Hematopoietic multipotent progenitor cell (in vitro differentiated cells): ENCODE measurements around the gene GATA3.

GRCh38 chr10:6174032-6174912 is 28.5 kb upstream of the PFKFB3 start:
- CAGE, long polyA plus RNA: no peak

GRCh38 chr10:6221262-6221666 is 18.5 kb downstream of the PFKFB3 start:
- CAGE, long polyA plus RNA: no peak

- CAGE, long polyA plus RNA: no peak
These were observed 19.2 kb downstream of the PFKFB3 start for GRCh38 chr10:6221945-6222308.

DNA sequence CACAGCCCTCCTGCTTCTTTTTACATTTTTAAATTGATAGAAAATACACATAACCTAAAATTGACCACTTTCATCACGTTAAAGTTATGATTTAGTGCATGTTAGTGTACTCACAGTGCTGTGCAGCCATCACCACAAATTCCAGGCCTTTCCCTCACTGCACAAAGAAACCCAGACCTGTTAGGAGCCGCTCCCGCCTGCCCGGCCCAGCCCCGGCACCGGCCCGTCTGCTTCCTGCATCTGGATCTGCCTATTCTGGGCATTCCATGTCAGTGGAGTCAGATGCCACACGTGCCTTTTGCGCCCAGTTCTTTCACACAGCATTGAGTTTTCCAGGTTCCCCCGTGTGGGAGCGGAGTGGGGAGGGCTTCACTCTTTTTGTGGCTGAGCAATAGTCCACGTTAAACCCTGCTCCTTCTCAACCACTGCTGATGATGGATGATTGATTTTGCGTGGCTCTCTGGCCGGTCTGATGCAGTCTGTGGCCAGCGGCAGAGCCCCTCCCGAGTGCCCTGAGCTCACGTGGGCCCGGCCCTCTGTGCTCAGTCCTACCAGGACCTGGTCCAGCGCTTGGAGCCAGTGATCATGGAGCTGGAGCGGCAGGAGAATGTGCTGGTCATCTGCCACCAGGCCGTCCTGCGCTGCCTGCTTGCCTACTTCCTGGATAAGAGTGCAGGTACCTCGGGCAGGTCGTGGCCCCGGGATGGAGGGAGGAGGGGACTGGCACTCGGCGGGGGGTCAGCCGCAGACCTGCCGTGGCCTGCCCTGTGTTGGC is 19.8 kb downstream of the PFKFB3 start:
- CAGE, long polyA plus RNA: no peak

DNA sequence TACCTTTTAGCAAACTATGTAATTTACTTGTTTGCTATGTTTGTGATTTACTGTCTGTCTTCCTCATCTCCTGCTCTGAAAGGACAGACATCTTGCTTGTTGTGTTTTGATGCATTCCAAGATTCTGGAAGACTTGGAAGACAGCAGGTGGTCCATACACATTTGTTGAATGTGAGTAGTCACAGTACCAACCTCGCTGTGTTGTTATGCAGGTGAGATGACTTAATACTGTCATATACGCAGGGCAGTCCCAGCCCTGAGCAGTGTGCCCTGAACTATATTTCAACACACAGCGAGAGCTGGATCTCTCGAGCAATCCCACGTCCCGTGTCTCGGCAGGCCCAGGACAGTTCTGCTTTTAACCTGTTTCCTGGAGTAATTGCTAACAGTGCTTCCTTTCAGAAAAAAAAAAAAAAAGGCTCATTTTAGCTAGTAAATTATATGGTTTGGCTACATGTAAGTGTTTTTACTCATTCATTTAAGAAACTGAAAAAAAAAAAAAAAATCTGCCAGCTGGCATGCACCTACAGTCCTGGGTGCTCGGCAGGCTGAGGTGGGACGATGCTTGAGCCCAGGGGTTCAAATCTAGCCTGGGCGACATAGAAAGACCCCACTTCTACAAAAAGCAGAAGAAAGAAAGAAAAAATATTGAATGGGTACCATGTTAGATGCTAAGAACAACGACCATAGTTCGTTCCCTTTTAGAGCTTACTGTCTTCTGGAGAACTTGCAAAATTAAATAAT is 179.7 kb downstream of the PRKCQ start:
- CAGE, long polyA plus RNA: no peak

DNA sequence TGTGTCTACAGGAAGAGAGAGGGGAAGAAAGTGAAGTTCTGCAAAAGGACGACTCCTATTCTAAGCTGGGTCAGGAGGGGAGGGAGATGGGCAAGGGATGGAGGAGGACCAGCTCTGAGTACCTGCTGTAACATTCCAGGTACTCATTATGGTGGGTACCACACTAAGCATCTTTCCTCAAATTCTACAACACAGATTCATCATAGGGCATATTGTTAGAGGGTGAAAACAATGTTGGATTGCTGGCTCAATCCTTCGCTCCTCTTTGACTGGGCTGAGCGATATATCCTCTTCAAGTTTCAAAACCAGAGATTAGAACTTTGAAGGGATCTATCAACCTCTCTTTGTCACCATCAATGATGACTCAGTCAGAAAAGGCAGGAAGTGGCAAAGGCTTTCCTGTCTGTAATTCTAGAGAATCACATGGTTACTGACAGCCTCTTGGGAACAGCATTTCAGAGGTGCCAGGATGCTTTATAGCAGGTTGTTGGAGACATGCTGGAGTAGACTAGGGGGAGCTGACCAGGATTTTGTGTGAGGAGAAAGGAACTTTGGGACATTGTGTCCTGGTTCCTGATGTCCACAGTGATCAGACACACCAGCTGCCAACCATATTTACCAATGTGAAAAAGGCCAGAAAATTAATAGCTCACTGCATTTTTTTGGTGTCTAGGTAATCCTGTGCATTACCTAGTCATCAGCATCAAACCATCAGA is 81.4 kb downstream of the PRKCQ start:
- CAGE, long polyA plus RNA: no peak

DNA sequence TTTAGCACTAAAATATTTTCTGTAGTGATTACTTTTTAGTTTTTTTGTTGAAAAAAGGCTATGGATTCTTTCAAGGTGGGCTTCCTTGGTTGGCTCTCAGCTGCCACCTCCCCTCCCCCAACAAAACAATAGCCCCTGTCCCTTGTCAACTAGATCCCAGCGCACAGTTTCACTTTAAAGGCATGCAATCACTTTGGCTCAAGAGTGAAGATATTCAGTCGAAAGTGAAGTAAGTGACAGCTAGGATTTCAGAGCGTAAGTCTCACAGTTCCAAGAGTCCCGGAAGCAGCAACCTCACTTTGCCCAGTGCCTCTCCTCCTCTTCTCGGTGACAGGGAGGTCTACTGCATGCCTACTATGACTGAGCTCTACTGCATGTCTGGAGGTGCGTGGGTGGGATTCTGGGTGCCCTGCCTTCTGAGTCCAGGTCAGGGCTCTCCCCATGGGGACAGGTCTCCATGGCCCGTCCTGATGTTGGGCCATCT is 17.1 kb downstream of the PRKCQ start:
- CAGE, long polyA plus RNA: no peak

DNA sequence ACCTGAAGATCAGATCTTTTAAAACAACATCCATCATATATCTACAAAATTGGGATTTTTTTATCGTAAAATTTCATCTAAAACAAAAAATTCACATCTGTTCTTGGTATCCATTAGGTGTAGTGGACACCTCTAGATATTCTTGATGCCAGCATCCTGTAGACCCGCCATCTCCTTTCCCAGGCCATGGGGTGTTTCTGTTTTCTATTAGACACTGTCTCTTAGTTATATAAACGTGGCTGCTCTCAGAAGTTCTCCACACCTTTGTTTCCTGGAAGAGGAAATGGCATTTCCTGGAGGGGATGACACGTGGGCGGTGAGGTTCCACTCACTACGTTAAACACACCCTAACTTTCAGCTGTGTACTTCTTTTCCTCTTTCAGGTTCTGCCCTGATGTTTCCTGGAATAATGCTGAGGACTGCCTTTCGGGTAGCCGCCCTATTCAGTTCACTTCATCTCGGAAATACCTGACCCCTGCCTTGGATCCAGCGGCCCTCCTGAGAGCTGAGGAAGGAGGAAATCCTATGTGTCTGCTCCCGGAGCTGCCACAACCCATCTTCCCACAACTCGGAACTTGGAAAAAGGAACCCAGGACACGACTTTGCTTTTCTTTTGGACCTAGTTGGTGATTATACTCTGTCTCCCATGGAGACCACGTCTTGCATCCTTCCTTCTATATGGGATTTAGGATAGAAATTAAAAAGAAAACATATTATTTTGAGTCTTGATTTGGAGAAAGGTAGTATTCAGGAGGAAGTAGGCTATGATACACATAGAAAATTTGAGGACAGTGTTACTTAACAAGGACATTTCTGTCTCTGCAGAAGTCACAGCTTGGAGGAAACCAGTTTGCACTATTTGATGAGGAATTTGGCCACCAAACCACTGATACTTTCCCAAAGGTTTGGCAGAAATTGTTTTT is 3.5 kb upstream of the PRKCQ start:
- CAGE, long polyA plus RNA: no peak

- CAGE, long polyA plus RNA: no peak
These were observed 336.9 kb upstream of the PRKCQ start for GRCh38 chr10:6916840-6917588.

GRCh38 chr10:7137181-7137746 is 273.6 kb downstream of the SFMBT2 start:
- CAGE, long polyA plus RNA: no peak

- CAGE, long polyA plus RNA: no peak
These were observed 60.8 kb downstream of the SFMBT2 start for GRCh38 chr10:7349888-7350576.

DNA sequence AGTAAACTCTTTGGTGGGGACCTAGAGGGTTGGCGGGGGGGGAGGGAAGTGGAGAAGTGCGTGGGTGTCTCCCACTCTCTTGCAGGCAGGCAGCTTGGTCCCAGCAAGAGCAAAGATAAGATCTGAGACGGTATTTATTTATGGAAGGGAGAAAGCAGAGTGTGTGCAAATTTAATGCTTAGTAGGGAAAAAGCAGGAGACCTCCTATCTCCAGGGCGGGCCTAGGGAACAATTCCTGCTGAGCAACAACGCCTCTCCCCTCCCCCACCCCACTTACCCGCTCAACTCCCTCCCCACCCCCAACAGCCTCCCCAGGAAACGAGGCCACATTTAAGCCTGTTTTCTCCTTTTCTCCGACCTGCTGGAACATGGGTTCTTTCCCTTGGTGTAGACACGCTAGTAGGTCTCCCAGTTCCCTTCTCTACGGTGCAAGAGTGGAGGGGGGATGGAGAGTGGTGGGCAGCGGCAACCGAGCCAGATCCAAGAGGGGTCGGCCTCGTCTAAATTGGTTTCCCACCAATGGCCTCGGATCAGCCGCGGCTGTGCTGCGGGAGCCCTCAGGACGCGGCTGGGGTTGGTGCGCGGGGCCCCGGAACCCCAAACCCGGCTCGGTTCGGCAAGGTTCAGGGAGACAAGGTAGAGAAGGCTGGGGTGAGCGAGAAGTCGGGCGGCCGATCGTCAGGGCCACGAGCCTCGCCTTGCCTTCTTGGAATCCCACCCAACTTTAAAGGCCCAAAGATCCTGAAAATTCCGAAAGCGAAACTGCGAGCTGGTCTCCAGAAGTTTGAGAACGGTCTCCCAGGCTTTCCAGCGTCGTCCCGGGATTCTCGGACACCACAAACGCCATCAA is 3.7 kb downstream of the SFMBT2 start:
- CAGE, long polyA plus RNA: no peak

DNA sequence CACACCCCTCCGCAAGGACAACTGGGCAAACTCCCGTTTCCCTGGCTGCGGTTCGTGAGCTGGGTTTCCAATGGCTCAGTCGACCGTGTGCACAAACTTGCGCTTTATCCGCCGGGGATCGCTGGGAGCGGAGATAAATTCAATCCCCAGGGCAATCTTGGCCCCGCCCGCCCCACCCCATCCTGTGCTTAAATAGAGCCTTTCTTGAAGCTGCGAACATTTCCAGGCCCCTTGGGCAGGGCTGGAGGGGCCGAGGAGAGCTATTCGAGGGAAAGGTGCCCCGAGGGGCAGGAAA is 494 bp upstream of the SFMBT2 start:
- CAGE, long polyA plus RNA: no peak

- CAGE, long polyA plus RNA: no peak
These were observed 70.0 kb upstream of the SFMBT2 start for GRCh38 chr10:7480820-7481322.

DNA sequence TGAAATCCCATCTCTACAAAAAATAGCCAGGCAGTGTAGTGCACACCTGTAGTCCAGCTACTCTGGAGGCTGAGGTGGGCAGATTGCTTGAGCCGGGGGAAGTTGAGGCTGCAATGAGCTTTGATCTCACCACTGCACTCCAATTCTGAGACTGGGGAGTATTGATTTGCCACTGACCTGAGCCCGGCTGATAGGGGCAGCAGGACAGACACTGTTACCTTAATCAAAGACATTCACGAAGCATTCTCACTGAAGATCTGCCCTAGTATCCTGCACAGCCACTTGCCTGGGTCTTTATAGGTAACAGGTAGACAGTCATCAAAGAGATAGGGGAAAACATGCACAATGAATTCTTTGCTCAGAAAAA is 558 bp upstream of the ITIH2 start:
- CAGE, long polyA plus RNA: no peak

GRCh38 chr10:8047068-8048039 is 7.1 kb upstream of the GATA3 start:
- CAGE, long polyA plus RNA: no peak

DNA sequence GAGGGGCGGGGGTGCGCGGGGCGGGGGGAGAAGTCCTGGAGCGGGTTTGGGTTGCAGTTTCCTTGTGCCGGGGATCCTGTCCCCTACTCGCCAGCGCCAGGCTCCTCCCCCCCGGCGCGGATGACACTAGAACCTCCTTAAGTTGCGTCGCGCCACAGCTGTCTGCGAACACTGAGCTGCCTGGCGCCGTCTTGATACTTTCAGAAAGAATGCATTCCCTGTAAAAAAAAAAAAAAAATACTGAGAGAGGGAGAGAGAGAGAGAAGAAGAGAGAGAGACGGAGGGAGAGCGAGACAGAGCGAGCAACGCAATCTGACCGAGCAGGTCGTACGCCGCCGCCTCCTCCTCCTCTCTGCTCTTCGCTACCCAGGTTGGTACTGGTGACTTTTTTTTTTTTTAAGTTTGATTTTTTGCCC is at the start of gene GATA3:
Gene GATA3 (plus strand): TSS at position 167 of the 416 bp plus-strand sequence.
- CAGE, long polyA plus RNA: start-site peak on the plus strand centred at position 143 of the sequence, 49 bp wide, 23 reads; start-site peak on the plus strand centred at position 292 of the sequence, 10 bp wide, 6 reads

GRCh38 chr10:8057526-8058273 is 3.2 kb downstream of the GATA3 start:
- CAGE, long polyA plus RNA: no peak

- CAGE, long polyA plus RNA: no peak
These were observed 4.9 kb downstream of the GATA3 start for GRCh38 chr10:8059353-8059779.

DNA sequence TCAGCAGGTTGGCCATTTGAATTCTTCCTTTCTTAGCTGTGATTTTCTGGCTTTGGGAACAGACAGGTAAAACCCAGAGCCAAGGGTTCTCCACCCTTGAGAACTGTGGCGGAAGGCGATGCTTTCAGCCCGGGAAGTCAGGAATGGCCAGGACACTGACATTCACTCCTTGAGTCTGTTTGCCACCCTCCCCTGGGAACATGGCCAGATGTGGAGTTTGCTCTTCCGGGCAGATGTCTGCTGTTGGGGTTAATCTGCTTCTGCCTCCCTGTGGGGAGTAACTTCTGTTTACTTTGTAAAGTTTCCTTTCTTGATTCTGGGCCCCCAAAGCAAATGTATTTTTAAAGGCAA is 17.7 kb downstream of the GATA3 start:
- CAGE, long polyA plus RNA: no peak